HCT116 (cell line): ENCODE measurements around the genes FAM168A, COA4 and PGM2L1.

DNA sequence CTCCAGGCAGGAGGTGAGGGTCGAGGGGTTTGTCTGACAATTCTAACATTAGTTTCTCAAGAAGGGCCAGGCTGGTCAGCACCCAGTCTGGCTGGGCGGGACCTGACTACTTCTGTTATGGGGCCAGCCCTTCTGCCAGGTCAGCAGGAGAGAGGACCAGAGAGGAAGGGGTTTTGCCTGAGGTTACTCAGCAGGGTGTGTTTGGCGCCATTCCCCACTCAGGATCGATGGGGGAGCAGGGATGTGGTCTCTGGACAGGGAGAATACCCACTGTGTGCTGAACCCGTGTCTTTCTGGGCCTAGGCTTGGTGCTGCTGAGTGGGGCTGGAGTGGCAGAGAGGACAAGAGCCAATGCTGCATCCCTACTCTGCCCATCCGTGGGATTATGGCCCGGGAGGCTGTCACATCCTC is 4.4 kb downstream of the RELT start:
- RRBS, result no CpG with 5 or more reads among the region's 7 CpGs

- RRBS, result no CpG with 5 or more reads among the region's 13 CpGs
Measured at GRCh38 chr11:73395757-73396744, 19.9 kb downstream of the RELT start.

- RRBS, result no CpG with 5 or more reads among the region's 10 CpGs
Measured at GRCh38 chr11:73401830-73402453, 25.7 kb downstream of the RELT start.

GRCh38 chr11:73415101-73415472 is 38.9 kb downstream of the RELT start:
- RRBS, result no CpG with 5 or more reads among the region's 1 CpG

DNA sequence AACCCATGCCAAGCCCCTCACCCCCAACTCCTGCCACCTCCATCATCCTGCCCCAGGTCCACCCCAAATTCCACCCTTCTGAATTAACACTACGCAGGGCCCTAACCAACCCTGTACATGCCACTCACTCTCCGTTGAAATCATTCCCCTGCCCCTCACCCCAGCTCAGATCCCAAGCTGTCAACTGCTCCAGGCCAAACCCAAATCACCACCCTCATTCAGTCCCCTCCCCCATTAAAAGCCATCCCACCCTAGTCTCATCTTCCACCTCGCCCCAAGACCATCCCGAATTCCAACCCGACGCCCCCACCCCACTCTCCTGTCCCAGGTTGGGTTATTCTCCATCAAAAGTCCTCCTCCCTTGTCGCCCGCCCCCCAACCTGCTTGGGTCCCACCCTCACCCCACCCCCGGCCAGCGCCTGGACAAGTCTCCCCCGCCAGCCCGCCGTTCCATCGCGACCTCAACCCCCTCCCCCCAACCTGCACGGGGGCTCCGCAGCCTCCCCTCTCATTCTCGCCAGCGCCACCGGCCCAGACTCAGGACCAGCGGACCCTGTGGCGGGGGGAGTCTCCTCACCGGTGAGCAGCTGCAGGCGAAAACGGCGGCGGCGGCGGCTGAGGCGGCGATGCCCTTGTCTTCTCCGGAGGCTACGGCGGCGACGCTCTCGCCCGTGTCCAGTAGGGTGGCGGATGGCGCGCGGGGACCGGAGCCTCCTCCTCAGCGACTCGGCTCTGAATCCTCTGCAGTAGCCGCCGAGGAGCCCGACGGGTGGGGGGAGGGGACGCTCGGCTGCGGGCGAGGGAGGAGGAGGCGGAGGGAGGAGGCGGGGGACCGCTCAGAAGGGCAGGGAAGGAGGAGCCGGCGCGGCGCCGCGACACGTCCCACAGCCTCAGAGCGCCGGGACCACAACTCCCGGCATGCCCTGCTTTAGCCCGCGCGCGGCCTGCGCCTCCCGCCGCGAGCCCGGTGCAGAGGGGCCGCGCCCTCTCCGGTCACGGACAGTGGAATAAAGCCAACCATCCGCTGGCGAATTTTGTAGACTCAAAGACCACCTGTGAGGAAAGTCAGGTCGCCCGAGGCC is at the start of gene FAM168A:
TSS of gene FAM168A (minus strand) at position 767 of the 1,082 bp plus-strand sequence.
- RRBS, result 1% methylated on average over 43 of the region's 83 CpGs

DNA sequence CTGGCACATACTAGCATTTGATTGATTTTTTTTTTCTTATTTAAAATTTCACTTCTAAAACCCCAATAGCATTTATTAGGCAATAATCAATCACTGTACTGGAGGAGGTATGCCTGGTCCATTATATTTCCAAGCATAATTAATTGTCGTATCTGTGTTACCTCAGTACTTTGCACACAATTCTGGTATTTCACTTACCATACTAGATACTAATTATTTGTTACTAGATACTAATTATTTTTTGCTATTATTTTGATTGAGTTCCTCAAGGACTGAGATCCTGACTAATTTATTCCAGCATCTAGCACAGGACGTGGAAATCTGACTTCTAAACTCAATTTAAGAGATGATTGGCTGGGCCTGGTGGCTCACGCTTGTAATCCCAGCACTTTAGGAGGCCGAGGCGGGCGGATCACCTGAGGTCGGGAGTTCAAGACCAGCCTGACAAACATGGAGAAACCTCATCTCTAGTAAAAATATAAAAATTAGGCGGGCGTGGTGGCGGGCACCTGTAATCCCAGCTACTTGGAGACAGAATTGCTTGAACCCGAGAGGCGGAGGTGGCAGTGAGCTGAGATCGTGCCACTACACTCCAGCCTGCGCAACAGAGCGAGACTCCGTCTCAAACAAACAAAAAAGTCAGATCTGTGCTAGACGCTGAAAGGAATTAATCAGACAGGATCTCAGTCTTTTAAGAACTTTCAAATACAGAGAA is 596 bp upstream of the MRPL48 start:
- RRBS, result no CpG with 5 or more reads among the region's 17 CpGs

DNA sequence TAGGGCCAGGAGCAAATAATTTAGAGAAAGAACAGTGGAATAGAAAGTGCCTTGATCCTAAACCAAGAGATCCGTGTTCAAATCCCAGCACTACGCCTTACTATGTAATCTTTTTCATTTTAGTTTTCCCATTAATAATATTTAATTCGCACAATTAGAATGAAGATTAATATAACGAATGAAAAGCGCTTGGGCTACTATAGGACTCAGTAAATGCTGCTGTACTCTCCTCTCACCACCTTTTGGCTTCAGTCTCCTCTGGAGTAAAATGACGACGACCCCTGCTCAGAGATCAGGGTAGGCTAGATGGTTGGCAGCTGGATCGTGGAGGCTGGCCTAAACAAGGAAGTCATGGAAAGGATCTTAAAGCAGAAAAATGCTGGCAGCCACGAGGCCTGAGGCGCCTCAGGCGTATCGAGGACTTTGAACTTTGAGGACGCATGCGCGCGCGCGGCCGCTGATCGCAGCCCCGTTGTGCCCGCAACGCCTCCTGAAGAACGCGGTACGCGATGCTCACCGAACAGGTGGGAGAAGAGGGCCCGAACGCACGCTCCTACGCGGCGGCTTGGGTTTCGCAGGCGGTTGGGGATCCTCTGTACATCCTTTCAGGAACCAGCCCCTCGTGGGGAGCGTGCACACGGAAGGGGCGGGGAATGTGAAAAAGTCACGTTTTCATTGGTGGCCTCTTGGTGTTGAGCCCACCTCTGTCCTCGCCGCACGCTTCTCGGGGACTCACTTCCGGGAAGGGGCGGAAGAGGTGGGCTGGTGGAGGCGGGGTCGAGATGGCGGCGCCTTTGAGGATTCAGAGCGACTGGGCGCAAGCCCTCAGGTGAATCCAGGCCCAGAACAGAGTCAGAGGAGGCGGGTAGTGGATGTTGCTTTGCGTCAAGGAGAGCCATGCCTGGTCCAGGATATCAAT is at the start of gene COA4:
TSS of gene COA4 (minus strand) at position 607 of the 919 bp plus-strand sequence.
- RRBS, result no CpG with 5 or more reads among the region's 55 CpGs

- RRBS, result no CpG with 5 or more reads among the region's 11 CpGs
Measured at GRCh38 chr11:73951715-73952487, 1.1 kb downstream of the DNAJB13 start.

- RRBS, result no CpG with 5 or more reads among the region's 20 CpGs
Measured at GRCh38 chr11:73968173-73969149, 14.2 kb downstream of the UCP2 start.

GRCh38 chr11:73974744-73975304 is 7.8 kb downstream of the UCP2 start:
- RRBS, result no CpG with 5 or more reads among the region's 10 CpGs

DNA sequence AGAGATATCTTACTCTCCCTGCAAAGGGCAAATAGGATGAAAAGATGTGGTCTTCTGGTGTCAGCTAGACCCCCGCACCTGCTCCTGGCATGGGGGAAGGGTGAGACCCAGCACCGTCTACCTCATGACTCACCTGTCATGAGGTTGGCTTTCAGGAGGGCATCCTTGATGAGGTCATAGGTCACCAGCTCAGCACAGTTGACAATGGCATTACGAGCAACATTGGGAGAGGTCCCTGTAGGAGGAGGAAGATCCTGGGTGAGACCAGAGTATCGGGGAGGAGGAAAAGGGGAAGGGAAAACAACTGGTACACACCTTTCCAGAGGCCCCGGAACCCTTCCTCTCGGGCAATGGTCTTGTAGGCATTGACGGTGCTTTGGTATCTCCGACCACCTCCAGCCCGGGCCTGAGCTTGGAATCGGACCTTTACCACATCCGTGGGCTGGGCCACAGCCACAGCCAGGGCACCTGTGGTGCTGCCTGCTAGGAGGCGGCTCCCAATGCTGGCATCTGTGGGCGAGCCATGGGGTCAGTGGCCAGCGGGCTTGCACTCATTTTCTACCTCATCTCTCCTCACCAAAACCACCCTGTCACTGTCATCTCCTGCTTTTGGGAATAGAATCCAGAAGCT is 6.0 kb downstream of the UCP2 start:
- RRBS, result 94% methylated on average over 5 of the region's 14 CpGs

- RRBS, result 84% methylated on average over 4 of the region's 21 CpGs
Measured at GRCh38 chr11:73981197-73982294, 1.1 kb downstream of the UCP2 start.

DNA sequence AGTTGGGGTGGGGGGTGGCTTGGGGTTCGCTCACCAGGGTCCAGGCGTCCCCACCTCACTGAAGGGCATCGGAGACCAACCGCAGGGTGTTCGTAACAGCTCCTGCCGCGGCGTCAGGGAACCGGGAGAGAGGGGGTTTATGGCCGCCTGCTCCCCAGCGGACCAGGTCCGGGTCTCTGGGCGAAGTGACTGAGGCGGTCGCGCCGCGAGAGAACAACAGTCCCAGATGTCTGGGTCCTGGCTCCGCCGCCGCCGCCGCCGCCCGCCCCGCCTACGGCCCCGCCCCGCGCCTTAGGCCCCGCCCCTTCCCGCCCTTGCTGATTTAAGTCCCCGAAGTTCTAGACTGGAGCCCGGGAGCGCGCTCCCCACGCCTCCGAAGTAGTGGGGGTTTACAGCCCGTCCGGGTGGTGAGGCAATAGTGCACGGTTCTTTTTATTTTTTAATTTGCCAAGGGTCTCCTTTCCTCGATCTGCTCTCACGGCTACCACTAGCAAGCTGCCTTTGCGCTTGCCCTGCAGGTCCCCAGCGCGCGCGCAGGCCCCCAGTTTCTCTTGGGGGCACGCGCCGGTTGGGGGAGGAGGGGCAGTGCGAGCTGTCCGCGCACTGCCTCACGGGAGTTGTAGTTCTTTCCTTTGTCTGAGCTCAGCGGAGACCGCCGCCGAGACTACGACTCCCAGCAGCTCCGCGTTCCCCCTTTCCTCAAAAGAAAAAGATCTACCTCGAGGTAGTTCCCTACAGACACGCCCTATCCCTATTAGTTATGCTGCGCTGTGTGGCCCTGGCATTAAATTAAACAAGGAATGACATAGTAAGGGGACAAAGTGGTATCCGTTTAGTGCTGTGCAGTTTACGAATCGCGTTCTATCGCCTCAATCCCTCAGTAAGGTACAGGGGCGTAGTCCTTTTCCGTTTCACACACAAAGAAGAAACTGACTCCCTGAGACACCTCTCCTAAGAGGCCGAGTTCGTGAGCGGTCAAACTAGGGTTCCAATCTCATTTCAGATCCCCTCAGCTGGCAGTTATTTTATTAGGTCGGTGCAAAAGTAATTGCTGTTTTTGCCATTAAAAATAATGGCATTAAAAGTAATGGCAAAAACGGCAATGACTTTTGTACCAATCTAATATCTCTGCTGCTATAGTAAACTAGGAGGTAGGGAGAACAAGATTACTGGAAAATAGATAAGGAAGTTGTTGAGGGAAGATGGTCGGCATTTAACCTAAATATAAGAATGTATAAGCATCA is at the start of gene PGM2L1:
TSS of gene PGM2L1 (minus strand) at position 228 of the 1,244 bp plus-strand sequence.
- RRBS, result 2% methylated on average over 11 of the region's 78 CpGs

GRCh38 chr11:74682332-74682732 is 48.9 kb downstream of the CHRDL2 start:
- RRBS, result no CpG with 5 or more reads among the region's 1 CpG

GRCh38 chr11:74841357-74842386 is 93.0 kb downstream of the RNF169 start:
- RRBS, result no CpG with 5 or more reads among the region's 3 CpGs

DNA sequence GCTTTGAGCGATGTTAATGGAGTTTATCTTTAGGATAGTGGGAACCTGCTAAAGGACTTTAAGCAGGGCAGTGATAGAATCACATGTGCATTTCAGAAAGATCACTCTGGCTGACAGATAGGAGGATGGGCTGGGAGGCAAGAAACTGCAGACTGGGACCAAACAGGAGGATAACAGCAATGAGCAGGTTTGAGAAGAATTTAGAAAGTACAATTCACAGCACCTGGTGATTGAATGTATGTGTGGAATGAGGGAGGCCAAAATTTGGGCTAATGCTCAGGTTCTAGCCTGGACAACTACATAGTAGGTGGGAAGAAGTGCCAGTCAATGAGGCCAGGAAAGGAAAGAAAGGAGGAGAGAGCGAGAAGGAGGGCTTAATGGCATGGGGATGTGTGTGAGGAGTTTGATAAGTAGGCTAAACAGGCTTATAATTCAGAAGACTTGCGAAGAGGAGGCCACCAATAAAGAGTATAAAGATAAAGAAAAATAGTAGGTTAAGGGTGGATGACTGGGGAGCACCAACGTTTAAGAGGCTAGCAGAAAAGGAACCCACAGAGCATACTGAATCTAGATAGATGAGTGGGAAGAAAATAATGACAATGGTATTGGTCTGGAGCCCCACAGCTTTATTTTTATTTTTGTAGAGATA is 38.1 kb downstream of the XRRA1 start:
- RRBS, result no CpG with 5 or more reads among the region's 4 CpGs

- RRBS, result no CpG with 5 or more reads among the region's 4 CpGs
Measured at GRCh38 chr11:74951948-74952321, 2.9 kb downstream of the SPCS2 start.

DNA sequence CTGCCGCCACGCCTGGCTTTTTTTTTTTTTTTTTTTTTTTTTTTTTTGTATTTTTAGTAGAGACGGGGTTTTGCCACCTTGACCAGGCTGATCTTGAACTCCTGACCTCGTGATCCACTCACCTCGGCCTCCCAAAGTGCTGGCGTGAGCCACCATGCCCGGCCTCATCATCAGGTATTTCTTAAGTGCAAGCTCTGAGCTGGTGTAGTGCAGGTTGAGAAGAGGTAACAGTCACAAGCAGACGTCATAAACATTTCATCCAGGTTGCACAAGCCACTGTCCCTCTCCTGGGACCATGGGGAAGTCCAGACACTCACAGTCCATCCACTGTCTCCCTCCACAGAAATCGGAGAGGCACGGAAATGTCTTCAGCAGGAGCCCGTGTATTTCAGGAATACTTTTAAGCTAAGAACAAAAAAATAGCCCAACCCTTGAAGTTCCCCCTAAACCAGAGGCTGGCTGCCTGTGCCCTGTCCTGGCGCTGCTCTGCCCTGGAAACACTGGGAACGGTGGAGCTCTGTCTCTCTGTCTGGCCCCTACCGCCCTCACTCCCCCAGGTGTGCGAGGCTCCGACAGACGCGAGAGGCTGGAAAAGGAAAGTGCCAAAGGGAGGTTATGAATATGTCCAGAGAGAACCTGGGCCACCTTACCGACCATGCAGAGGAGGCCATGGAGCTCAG is 10.8 kb upstream of the SLCO2B1 start:
- RRBS, result no CpG with 5 or more reads among the region's 19 CpGs

DNA sequence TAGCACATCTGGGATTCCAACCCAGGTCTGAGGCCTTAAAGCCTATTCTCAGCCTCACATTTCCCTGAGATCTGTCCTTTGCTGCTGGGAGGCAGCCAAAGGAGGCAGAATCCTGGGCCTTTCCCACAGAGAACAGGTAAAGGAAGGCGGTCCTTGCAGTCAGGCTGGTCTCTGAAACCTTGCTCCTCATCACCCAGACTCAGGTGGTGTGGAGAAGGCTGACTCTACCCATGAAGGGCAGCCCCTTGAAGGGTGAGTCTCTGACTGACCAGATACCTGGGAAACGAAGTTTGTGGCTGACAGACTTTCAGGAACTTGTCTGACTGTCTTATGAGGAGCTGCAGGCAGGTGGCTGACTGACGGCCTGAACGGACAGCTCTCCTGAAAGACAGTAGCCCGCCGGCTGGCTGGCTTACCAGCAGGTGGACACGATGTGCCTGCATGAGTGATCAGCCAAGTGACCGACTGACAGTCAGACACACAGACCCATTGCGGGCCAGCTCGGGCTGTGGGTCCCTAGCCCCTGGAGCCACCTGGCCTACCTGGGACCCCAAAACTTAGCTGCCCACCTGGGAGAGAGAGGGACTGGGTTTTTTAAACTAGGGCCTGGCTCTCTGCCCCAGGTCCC is 8.0 kb downstream of the SLCO2B1 start:
- RRBS, result no CpG with 5 or more reads among the region's 10 CpGs

DNA sequence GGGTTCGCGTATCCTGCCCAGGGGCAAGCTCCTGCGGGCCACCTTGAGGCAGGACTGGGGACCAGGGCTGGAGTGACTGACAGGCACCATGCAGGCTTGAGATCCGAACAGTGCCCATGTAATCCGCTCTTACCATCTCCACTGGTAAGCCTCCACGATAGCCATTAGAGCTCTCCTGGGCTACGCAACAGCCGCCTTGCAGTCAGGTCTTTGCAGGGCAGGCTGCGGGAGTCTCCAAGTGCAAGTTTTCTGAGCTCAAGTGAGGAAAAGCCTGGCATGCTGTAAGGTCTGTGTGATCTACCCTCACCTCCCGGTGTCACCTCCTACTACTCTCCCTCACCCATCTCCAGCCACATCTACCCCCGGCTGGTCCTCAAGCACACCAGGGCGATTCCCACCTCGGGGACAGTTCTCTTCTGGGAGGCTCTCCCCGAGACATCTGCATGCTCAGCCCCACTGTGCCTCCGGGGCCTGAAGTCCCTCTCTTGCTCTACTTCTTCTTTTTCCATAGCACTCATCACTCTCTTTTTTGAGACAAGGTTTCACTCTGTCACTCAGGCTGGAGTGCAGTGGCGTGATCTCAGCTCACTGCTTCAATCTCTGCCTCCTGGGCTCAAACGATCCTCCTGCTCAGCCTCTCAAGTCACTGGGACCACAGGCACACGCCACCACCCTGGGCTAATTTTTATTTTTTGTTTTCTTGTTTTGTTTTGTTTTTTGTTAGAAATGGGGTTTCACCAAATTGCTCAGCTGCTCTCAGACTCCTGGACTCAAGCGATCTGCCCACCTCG is 49.7 kb downstream of the TPBGL start:
- RRBS, result 97% methylated on average over 3 of the region's 20 CpGs